ENCODE measurements around a stretch of chr5.

- PRO-cap, 2 experiments = no peak in any of the 2 experiments
These were observed 623 bp downstream of the FGF18 start for GRCh38 chr5:171419748-171420791.

DNA sequence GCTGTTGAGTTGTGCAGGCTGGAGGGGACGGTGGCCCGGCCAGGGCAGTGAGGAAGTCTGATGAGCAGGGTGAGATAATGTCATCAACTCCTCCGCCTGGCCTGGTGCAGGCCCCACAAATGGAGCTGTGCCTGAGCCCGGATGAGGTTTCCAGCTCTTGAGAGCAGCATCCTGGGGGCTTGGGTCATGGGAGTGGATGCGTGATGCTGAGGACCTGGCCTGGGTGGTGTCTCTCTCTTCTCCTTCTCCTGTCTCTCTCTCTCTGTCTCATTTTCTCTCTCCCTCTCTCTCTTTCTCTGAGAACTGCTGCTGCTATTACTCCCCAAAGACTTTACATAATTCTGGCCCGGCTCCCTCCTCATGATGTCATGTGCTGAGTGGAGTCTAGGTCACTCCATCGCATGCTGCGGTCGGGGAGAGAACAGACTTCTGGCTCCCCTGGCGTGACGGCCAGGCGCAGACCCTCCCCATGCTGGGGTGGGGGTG lies 26.3 kb downstream of the FGF18 start:
- PRO-cap, 2 experiments = no peak in any of the 2 experiments

- PRO-cap, 2 experiments = peak in 1 of 2 experiments; most common plus-strand start chr5:171484459 (in 1)
These were observed 64.8 kb downstream of the FGF18 start for GRCh38 chr5:171484300-171484684.

DNA sequence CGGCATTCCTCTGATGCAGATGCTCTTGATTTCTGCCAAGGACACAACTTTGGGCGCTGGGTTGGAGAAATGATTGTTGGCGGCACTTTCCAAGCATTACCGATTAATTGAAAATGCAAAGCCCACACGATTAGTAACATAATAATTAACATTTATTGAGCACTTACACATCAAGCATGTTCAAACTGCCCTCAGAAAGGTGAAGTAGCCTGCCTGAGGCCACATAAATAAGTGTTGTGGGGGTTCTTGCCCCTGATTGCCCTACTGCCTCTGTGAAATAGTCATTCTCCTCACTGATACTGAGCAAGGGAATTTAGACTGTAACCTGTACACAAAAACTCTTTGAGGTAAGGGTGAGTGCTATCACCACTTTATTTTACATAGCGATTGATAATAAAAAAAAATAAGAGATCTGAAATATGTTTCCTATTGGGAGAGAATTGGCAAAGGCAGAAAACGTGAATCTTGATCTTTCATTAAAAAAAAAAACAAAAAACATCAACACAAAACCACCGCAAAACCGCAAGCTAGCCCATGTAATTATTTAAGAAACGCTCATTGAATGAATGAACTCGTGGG lies 73.7 kb downstream of the FGF18 start:
- PRO-cap, 2 experiments = no peak in any of the 2 experiments

GRCh38 chr5:172078638-172079095 lies 72.2 kb upstream of the FBXW11 start:
- PRO-cap, 2 experiments = no peak in any of the 2 experiments

DNA sequence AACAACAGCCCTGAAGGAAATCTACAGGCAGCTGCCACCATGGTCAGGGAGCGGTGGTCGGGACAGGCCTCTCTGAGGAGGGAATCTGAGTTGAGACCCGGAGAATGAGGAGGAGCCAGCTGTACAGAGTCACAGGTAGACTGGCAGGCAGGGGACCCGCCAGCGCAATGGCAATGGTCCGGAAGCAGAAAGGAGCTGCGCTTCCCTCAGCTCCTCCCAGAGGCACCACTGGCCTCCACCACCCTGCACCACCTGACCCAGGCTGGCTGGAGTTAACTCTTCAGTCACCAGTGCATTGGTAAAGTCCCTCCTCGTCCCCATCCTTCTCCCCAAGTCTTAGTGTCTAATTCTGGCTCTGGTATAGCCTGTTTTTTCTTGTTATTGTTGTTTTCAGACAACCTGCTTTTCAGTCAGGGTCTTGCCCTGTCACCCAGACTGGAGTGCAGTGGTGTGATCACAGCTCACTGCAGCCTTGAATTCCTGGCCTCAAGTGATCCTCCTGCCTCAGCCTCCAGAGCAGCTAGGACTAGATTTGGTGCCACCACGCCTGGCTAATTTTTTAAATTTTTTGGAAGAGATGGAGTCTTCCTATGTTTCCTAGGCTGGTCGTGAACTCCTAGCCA lies 13.3 kb downstream of the STK10 start:
- PRO-cap, 2 experiments = peak in 2 of 2 experiments; most common minus-strand start position 169 of the sequence (in 2)

DNA sequence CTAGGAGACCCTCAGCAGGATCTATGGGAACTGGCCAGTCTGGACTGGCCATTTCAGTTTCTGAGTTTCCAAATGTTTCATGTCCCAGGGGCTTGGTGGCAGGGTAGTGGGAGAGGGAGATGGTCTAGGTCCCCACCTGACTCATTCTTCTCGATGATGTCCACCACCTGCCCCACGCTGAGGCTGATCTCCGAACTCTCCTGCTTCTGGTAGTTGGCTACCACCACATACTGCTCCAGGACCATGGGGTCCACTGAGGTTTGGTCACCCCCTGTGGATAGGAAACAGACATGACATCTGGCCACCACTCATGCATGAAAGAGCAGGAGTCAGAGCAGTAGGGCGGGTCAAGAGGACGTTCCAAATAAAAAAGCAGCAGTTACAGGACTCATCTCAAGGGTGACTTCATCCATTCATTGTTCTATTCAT lies 79.0 kb upstream of the UBTD2 start:
- PRO-cap, 2 experiments = no peak in any of the 2 experiments

DNA sequence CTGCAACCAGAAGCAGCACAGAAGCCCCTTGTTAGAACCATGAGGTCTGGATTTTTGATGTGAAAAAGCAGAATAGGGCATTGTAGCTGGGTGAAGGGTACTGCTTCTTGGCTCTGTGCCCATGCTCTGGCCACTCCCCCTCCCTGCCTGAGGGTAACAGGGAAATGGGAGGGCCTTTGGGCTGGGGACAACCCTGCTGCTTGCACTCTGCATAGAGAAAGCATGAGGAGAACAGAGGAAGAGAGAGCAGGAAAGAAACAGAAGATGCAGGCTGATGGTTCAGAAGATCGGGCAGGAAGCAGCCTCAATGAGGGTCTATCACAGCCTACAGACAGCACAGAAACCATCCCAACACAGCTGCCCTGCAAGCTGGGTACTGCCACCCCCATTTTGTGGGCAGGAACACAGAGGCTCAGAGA lies 81.4 kb upstream of the UBTD2 start:
- PRO-cap, 2 experiments = no peak in any of the 2 experiments

DNA sequence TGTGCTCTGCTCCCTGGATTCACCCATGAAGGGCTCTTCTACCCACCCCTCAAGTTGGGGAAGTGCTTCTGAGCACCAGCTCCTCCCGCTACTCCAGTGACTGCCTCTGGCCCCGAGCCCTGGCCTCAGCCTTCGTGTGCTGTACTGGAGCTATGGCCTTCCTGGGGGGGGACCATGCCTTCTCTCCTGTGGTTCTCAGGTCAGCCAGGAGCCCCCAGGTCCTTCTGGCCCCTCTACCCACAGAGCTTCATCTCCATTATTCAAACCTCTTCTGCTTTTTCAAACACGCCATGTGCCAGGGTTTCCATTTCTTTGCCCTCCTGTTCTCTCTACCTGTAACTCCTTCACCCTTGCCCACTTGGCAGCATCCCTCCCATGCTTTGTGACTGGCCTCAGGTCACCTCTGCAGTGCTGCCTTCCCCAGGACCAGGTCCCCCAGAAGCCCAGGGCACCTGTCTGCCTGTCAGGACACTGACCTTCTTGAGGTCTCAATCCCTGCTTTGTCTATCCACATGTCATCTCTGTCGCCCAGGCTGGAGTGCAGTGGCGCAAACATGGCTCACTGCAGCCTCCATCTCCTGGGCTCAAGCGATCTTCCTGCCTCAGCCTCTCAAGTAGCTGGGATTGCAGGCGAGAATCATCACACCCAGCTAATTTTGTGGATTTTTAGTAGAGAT lies 9.5 kb downstream of the SH3PXD2B start:
- PRO-cap, 2 experiments = no peak in any of the 2 experiments

GRCh38 chr5:172652736-172653279 lies 11.7 kb downstream of the NEURL1B start:
- PRO-cap, 2 experiments = no peak in any of the 2 experiments

DNA sequence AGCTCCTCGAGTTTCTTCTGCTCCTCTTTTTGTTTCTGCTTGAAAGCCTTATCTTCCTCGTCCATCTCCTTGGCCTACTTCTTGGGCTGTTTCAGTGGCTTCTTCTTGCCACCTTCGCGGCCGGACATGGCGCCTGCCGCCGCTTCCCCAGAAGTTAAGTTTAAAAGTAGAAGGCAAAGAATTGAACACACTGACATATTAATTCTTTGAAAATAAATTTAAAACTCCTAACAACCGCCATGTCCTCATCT lies 15.4 kb downstream of the NEURL1B start:
- PRO-cap, 2 experiments = no peak in any of the 2 experiments

DNA sequence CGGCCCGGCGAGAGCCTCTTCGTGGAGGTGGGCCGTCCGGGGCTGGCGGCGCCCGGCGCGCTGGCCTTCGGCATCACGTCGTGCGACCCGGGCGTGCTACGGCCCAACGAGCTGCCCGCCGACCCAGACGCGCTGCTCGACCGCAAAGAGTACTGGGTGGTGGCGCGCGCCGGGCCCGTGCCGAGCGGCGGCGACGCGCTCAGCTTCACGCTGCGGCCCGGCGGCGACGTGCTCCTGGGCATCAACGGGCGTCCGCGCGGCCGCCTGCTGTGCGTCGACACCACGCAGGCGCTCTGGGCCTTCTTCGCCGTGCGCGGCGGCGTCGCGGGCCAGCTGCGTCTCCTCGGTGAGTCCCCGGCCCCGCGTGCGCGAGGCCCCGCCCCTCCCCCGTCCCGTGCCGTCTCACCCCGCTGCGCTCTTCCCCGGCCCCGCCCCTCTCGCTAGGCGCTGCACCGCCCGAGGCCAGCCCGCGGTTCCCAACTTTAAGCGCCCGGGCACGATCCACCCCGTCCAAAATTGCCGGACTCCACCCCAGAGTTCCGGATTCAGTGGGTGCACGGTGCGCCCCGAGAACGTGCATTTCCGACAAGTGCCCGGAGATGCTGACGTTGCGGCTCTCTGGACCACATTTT lies 42.8 kb downstream of the NEURL1B start:
- PRO-cap, 2 experiments = no peak in any of the 2 experiments

GRCh38 chr5:172793792-172794688 lies 23.0 kb upstream of the DUSP1 start:
- PRO-cap, 2 experiments = peak in 1 of 2 experiments; most common plus-strand start chr5:172794047 (in 1)

- PRO-cap, 2 experiments = no peak in any of the 2 experiments
These were observed 1.0 kb upstream of the ERGIC1 start for GRCh38 chr5:172833074-172833350.

DNA sequence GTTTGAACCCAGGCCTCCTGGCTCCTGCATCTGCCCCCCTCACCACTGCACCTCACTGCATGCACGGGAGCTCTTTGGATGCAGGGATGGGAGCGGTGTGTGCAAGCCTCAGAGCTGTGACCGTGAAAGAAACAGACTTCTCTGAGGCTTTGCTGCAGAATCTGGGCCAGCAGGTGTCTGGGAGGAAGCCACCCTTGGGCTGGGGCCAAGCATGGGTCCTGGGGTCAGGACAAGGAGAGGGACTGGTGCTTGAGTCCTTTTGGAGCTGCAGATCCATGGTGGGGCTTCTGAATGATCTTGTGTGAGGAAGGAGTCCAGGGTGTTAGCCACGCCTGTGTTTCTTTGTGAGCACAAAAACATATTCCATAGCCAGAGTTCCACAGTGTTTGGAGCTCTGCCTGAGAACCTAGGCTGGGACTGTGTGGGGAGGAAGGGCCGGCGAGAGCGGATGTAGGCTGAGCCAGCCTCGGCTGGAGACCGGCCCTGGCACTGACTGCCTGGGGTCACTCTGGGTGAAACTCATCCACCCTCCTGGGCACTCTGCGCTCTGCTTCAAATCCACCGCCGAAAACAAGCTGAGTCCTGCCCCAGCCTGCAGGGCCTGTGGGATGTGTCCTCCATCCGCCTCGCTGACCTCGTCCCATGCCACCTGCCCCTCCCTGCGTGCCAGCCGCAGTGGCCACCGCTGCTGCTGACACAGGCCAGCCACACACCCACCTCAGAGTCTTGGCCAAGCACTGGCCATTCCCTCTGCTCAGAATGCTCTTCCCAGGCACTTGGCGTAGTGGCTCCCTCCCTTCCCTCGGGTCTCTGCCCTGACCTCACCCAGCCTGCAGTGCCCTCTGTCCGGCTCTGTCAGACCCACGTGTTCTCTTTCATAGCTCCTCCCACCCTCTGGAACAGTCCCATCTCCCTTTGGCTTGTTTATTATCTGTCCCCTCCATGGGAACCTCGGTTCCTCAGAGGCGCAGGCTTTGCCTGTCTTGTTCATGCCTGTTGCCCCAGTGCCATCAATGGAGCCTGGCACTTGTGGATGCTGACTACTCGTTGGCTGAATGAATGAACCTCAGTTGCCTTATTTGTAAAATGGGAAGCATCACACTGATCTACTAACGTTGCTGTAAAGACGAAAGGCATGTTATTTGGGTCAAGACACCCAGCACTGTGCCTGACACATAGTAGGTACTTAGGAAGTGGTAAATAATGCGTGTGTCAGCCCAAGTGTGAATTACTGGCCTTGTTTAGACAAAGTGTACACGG lies 26.9 kb downstream of the ERGIC1 start:
- PRO-cap, 2 experiments = peak in 2 of 2 experiments; most common plus-strand start position 927 of the sequence (in 2); most common minus-strand start position 812 of the sequence (in 2)

- PRO-cap, 2 experiments = no peak in any of the 2 experiments
These were observed 28.3 kb downstream of the ERGIC1 start for GRCh38 chr5:172862209-172862883.

- PRO-cap, 2 experiments = no peak in any of the 2 experiments
These were observed 39.0 kb downstream of the ERGIC1 start for GRCh38 chr5:172872875-172873640.

- PRO-cap, 2 experiments = no peak in any of the 2 experiments
These were observed 54.5 kb upstream of the RPL26L1 start for GRCh38 chr5:172904243-172905530.

DNA sequence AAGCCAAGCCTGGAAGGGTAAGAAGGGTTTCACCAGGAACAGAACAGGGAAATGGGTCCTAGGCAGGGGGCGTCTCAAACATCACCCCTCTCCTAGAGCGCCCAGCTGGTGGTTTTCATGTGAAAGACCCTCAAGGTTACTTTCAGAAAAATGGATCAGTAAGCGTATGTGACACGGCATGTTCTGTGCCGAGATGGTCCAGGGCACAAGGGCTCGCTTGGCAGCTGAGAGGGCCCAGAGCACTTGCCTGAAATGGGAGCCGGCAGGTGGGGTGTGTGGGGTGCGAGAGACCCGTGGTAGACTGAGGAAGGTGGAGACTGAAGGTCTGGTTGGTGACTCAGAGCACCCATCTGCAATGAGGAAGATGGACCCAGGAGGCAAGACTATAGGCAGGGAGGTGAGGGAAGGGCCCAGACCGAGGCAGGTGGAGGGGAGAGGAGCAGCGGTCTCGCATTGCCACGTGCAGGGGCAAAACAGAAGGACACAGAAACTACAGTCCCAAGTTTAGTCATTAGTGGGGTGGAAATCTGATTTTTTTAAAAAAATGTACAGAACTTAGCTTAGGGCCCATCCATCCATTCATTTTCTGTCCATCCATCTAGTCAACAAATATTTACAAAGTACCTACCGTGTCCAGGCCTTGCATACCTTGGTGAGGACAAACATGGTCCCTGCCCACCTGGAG lies 34.9 kb upstream of the RPL26L1 start:
- PRO-cap, 2 experiments = no peak in any of the 2 experiments

DNA sequence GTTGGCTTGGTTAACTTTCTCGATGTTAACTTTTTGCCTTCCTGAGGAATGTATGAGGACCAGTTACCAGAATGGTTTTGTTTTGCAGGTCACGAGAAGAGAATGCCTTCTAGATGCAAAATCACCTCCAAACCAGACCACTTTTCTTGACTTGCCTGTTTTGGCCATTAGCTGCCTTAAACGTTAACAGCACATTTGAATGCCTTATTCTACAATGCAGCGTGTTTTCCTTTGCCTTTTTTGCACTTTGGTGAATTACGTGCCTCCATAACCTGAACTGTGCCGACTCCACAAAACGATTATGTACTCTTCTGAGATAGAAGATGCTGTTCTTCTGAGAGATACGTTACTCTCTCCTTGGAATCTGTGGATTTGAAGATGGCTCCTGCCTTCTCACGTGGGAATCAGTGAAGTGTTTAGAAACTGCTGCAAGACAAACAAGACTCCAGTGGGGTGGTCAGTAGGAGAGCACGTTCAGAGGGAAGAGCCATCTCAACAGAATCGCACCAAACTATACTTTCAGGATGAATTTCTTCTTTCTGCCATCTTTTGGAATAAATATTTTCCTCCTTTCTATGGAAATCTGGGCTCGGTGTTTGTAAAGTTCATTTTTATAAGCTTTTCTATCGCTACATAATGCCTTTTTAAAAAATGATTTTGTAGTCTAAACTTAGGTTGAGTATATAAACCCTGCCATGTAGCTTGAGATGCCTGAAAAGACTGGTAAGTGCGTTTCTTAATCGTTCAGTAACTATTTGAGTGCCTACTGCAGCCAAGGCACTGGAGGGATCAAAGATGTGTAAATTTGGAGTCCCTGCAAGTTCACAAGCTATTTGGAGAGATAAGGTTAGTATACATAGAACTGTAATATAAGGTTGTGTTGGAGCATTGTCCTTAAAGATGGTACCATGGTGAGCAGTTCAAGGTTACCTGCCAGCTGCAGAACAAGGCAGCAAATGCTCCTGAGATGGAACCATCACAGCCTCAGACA lies 21.5 kb upstream of the CREBRF start:
- PRO-cap, 2 experiments = no peak in any of the 2 experiments